Mesangial cell (primary cell): ENCODE data around the gene SLCO4C1.

DNA sequence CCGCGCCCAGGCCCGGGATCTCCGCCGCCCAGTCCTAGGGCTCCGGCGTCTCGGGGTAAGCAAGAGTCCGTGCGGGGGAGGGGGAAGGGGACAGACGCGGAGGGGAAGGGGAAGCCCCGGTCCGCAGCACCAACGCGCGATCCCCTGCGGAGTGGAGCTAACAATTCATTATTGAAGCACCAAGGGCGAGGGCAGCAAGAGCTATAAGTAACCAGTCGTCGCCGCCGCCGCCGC is 302 bp downstream of the CHD1 start:
- RAMPAGE, long total RNA: no peak

DNA sequence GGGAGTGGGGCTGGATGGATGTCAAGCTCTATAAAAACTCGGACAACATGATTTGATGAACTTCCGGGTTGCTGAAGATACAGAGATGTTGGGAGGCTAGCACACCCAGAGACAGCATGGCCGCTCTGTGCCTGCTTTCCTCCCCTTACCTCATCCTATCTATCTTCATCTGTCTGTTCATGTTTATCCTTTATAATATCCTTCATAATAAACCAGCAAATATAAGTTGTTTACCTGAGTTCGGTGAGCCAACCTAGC is 18.7 kb upstream of the CHD1 start:
- RAMPAGE, long total RNA: no peak

DNA sequence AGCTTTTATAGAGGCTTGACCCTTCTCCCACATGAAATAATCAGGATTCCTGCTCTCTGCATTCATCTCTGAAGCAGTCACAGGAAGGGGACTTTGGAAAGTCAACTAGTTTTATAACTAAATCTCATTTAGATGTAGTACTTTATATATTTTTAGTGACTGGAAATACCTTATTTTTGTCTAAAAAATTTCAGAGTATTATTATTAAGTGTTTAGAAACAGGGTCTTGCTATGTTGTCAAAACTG is 92.0 kb upstream of the CHD1 start:
- RAMPAGE, long total RNA: no peak

DNA sequence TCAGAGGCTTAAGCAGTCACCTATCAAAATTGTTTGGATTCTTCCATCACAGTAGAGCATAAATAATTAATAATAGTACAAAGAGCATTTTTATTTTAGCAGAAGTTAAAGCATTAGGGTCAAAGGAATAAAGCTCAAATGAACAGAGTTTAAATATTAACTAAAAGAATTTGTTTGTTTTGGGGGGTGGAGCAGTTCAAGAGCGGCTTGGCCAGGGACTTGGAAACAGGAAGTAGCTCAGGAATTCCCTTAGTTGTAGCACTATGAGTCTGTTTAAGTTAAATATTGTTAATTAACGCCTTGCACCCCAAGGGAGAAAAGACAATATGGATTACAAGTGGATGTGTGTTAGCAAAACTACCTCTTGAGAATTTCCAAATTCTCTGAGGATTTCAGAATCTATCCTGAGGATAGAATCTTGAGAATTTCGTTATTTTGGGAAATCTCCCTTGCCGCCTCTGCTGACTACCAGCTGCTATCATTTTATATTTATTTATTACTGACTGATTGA is 96.5 kb upstream of the CHD1 start:
- RAMPAGE, long total RNA: no peak

DNA sequence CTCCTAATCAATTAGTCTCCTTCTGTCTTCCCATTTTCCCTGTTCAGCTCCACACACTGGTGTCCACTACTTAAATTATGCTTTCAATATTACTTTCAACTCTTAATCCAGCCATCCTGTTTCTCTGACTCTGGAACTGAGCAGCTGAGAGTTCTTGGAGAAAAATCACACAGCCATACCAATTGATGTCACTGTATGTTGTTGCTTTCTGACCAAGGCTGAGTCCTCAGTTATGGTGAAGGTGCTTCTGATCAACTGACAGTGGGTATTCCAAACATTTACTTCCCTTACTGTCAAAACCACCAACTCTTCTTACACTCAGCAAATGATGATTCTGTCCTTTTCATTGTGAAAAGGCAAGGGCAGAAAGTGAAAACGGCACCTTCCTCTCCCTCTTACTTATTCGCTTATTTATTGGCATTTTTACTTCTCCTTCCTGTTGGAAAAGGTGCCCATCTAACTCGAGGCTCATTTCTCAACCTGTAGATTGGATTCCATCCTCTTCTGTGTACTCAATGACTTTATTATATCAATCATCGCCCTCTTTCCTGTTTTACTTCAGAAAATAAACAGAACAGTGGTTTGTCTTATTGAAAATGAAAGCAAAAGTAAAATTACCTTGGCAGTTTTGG is 104.2 kb upstream of the CHD1 start:
- RAMPAGE, long total RNA: no peak

DNA sequence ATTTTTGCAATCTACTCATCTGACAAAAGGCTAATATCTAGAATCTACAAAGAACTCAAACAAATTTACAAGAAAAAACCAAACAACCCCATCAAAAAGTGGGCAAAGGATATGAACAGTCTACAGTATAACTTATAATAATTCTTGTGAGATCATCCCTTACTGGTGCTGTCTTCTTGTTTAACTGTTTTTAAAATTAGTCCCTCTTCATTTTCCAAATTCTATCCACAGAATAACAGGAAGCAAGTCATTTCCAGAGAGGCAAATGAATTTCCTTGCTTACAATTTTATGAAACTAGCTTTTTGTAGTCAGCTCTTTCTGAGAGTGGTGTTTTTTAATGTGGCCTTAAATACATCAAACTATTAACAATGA is 40.6 kb downstream of the FAM174A start:
- RAMPAGE, long total RNA: no peak

GRCh38 chr5:100595229-100595869 is 60.2 kb downstream of the FAM174A start:
- RAMPAGE, long total RNA: no peak

- RAMPAGE, long total RNA: no peak
These were observed 112.7 kb downstream of the FAM174A start for GRCh38 chr5:100647764-100648330.

DNA sequence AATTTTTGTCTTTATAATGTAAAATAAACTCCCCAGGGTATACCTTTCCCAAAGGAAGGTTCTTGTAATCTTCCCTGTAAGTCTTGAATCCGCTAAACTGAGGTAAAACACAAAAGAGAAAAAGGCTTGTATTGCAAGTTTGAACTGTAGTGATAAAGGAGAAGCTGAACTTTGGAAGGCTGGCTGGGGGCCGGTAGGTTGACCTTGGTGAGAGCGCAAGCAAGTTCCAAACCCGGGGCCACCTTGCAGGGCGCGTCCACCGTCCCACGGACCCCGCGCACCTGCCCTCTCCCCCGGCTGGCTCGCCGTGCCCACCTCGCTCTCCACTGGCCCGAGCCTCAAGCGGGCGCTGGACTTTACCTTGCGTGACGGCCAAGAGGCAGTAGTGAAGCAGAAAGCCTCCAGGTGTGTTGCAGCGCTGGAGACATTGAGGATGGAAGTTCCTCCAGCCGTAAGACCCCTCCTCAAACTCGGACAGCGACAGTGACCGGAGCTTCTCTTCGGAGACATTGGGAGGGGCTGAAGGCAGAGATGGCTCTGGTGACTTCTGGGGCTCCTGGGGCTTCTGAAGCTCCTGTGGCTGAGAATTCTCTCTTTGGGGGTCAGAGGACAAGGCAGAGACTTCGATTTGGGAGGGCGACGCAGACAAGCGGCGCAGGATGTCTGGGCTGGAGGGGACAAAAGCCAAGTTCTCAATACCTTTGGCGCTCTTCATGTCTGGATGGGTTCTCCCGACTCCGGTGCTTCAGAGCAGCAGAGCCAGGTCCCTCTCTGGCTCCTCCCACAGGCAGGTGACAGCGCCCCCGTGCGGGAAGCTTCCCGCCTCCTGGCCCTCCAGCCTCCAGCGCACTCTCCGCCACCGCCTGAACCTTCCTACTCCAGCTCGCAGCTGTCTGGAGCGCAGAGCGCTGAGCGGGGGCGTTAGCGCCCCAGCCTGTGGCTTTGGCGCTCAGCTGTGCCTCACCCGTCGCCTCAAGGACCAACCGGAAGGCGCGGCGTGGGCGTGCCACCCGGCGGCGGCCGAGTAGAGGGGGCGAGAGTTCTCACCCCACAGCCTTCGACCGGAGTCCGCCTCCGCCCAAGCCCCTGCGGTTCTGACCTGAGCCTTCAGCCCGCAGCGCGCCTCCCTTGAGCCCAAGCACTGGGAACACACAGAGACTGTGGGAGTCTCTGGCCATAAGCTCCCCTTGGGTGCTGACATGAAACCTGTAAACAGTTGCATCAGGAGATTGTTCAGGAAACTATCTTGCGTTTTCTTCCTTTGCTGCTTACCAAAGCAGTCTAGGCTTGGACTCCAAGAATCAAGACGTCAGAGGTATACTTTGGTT is at the start of gene SLCO4C1:
Gene SLCO4C1, minus strand, starts transcription at position 737 of the 1,328 bp plus-strand sequence.
- RAMPAGE, long total RNA: no peak

- RAMPAGE, long total RNA: no peak
These were observed 112.9 kb downstream of the PAM start for GRCh38 chr5:102868011-102868313.

DNA sequence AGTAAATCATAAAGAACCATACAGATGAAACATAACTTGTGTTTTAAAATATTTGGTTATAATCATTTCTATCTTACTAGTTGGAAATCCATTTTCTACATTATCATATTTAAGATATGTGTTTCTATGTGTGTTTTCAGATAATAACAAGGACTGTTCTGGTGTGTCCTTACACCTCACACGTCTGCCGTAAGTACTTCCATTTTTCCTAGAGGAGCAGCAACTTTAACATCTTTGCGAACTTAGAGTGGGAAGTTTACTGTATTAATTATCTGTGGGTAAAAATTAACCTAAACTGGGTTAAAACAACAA is 173.3 kb downstream of the GIN1 start:
- RAMPAGE, long total RNA: no peak

DNA sequence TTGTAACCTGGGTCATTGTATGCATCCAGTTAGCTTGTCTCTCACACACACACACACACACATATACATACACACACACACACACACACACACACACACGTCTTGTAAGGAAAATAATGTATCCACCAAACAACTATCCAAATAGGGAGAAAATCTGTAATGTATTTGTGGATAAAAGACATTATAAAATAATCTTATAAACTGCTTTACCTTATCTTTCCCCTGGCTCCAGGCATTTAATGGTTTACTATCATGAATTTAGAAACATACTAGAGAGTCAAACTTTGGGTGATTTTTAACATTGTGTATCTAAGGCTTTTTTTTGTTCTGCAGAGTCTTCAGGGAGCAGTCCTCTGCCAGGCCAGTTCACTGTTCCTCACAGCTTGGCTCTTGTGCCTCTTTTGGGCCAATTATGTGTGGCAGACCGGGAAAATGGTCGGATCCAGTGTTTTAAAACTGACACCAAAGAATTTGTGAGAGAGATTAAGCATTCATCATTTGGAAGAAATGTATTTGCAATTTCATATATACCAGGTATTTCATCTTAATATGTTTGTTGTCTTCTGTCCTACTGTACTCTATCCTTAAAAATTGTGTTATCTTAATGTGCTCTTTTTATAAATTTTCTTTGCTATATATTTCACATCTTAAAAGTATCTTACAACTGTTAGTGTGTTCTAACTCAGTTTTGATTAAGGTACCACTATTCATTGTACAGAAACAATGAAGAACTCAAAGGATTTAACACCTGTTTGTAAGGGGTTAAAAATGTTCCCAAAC is 112.6 kb downstream of the GIN1 start:
- RAMPAGE, long total RNA: no peak

DNA sequence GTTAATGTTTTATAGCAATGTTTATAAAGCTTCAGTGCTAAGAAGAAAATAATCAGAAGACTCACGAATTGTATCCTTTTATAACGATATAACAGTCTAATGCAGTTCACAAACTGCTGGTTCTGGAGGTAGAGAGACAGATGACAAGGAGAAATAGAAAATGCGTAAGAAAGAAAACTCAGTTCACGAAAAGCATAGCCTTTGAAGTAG is 1.6 kb downstream of the GIN1 start:
- RAMPAGE, long total RNA: no peak

- RAMPAGE, long total RNA: no peak
These were observed 17.5 kb downstream of the MACIR start for GRCh38 chr5:103275926-103276556.

DNA sequence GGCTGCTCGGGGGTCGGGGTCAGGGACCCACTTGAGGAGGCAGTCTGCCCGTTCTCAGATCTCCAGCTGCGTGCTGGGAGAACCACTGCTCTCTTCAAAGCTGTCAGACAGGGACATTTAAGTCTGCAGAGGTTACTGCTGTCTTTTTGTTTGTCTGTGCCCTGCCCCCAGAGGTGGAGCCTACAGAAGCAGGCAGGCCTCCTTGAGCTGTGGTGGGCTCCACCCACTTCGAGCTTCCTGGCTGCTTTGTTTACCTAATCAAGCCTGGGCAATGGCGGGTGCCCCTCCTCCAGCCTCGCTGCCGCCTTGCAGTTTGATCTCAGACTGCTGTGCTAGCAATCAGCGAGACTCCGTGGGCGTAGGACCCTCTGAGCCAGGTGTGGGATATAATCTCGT is 517.1 kb upstream of the NUDT12 start:
- RAMPAGE, long total RNA: no peak

DNA sequence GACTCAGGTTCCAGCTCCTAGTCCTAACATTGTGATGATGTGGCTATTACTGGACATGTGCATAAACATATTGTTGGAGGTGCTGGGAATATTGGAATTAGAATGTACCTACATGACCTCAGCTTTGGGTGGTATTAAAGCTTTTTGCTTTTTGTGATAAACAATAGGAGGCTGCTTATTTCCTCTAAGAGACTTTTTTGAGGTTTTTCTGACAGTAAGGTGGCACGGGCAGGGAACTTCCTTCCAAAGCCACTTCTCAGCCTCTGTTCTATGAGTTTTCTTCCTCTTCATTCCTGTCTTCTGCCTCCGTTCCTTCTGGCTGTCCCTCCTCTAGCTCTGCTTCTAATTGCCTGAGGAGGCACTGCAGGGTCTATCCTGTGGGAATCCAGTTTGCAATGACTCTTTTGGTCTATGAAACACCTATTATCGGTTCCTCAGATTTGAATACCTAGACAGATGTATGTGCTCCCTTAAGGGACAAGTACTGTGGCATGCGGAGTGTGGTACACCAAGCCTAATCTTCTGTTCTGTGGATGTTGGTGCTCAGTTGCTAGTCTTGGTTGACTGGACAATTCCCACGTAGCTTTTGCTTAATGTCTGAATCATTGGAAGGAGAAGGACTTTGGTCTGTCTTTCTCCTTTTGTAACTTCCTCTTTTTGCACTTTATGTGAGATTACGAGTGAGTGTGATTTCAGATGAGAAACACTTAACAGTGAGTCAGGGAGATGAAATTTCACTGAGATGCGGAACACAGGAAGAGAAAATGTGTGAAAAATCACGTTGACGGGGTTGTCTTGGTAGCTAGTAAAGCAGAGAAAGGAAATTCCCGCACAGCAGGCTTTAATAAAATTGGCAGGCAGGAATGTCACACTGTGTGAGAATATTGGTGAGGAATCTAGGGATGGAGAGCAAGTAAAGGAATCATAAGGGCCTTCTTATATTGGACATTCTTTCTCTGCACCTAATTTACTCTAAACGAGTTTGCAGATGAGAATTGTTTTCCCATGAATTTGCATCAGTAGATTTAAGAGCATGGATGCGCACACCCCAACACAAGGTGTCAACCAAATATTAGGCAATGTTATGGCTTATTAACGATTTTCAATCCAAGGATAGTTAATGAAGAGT is 305.2 kb downstream of the EFNA5 start:
- RAMPAGE, long total RNA: no peak

DNA sequence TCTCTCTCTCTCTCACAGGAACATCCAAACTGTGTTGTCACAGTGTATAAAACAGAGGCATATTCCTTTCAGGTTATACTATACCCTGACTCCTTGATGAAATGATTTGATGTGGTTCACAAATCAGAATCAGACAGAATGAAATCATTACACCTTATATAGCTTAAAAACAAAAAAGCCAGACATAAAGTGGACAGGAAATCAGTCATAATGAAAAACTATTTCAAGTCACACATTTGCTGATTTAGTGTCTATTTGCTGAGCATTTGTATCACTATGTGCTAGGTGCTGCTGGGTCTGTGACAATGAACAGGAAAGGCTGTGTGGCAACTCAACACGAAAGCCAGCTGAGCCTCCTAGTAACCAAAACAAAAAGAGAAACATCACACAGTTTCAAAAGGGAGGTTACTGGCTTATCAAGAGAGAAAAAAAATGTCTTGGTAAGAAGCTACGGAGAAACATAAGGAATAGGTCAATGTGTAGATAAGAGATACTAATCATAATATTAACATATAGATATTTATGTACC is 193.9 kb downstream of the EFNA5 start:
- RAMPAGE, long total RNA: no peak

- RAMPAGE, long total RNA: no peak
These were observed 140.8 kb downstream of the EFNA5 start for GRCh38 chr5:107529797-107530391.

GRCh38 chr5:107536657-107537479 is 133.9 kb downstream of the EFNA5 start:
- RAMPAGE, long total RNA: no peak

GRCh38 chr5:107904184-107904898 is 233.6 kb upstream of the EFNA5 start:
- RAMPAGE, long total RNA: no peak